ENCODE measurements around a stretch of chr6.

- PRO-cap: no peak
These were observed 77.4 kb downstream of the OLIG3 start for GRCh38 chr6:137416650-137417240.

- PRO-cap: no peak
These were observed 170.0 kb upstream of the OLIG3 start for GRCh38 chr6:137664246-137664499.

- PRO-cap: no peak
These were observed 177.0 kb upstream of the TNFAIP3 start for GRCh38 chr6:137690095-137690387.

DNA sequence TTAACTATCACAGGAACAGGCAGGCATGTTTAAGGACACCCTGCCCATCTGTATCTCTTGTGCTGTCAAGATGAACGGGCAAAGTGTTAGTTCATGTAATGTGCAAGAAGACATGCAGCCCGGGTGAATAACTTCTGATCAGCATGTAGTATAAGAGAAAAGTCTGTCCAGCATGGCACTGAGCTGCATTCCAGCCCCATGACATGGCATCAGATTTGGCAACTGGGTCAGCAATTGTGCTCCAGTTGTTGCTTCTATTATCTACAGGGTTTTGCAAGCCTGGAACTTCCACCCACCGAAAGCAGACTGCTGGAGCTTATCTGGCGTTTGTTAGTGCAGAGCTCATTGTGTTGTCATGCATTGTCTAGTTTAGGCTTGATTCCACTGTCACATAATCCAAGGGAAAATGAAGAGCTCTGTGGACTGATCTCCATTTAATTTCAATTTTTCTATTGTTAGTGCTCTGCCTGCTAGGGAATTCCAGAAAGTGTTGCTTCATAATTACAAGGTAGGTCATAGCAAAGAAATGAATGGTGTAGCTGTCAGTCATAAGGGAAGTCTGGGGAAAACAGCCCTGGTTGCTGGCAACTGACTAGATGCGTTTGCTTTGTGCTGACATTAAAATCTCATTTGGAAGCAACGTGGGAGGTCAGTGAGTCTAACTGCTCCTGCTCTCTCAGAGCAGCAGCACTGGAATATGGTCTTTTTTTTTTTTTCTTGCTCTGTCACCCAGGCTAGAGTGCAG lies 138.2 kb upstream of the TNFAIP3 start:
- PRO-cap: unidirectional peak, plus-strand start at position 621 of the sequence

DNA sequence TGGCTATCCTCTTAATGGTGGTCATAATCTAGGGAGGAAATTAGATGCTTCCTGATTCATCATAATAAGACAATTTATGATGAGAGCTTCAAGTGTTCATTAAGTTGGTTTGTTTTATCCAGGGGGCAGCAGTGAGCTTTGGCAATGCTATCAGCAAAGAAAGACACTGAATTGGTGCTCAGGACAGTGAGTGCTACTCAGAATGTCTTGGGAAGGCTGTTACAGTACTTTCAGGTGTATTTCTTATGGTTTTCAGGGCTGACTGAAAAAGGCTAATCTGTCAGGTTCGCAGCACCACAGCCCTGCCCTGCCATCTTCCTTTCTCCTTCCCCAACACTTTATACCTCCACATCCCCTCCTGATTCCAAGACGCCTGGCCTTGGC lies 67.1 kb upstream of the TNFAIP3 start:
- PRO-cap: no peak

DNA sequence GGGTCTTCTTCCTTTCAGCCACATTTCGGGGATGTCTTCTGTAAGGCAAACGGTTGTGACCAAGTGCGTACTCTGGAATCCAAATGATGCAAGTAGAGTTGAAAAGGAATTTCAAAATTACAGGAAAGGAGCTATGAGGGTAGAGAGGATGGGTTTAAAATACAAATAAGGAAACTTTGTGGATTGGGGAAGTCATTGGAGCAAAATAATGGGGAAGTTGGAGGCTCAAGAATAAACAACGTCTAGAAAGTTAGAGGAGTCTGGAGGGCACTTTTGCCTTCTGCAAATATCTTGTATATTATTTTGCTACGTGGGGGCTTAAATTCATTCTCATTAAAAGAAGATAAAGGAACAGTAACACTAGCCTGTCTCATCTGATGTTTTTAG lies 55.2 kb upstream of the TNFAIP3 start:
- PRO-cap: no peak

- PRO-cap: no peak
These were observed 14.2 kb downstream of the TNFAIP3 start for GRCh38 chr6:137881052-137881904.

- PRO-cap: no peak
These were observed 5.5 kb downstream of the PERP start for GRCh38 chr6:138101686-138102204.

DNA sequence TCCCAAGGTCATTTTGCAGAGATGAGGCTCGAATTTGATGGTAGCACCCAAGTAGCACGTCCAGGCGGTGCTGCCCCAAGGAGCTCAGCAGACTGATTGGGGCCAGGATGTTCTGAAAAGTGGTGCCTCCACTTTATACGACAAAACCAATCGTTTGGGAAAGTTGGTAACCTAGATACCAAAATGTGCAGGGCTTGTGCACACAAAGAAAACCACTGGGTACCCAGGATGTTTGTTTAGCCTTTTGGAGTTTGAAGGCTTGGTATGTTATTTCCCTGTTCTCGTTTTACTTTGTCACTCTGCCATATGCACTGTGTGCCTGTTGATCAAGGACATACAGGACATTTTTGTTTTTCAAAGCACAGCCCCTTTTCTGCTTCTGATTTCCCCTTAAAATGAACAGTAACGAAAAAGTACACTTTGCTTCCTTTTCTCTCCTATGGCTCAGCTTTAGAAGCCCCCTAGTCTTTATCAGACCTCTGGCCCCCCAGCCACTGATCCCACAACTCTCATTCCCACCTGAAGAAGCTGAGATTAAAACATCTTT lies 40.8 kb upstream of the PBOV1 start:
- PRO-cap: no peak

GRCh38 chr6:138571240-138571586 lies 71.9 kb upstream of the NHSL1 start:
- PRO-cap: no peak

DNA sequence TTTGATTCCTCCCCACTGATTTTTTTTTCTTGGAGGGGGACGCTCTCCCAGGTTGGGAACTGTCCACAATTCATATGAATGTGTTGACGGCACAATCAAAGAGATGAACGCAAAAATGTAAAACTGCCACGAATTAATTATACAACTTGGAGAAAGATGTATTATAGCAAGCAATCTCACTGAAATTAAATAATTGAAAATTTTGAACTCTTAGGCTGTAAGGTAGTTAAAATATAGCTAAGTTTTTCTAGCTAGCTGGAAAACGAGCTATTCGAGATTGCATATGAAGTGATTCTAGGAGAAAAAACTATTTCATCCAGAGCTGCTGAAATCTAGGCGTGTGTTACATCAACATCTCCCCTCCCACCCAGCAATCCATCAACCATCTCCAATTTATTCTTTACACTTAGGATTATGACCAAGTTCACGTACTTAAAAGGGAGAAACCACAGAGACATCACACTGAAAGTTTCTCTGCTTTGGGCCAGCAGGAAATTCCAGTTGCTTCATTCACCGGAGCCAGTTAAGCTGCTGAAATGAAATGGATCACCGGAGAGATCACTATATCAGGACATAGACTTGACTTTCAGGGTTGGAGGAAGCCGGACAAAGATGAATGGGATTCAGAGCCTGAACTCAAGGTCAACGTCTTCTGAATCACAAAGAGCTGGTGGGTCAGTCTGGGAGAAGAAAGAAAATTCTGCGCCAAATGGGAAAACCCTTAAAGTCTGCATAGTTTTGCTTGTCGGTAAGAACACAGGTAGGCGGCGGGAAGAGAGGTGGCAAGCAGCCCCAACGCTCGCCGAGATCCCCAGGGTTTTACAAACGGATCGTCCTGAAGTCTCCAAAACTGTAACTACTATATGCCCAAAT lies 82.1 kb upstream of the CCDC28A start:
- PRO-cap: no peak

DNA sequence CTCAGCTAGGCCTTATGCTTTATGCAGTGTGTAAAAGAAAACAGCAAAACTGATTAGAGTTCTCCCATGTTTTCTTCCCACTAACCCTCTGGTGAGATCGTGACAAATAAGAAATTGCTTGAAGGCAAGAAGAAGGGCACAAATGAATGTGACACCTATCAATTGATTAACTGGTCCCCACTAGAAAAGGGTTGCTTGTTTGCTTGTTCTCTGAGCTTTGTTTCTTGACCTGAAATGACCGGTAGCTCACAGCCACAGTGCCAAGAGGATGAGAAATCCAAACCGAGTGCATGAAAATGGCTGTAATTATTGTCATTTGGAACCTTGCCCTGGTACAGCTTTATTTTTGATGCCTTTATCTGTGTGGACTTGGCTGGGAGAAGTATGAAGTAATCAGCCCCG lies 48.1 kb downstream of the ECT2L start:
- PRO-cap: no peak

DNA sequence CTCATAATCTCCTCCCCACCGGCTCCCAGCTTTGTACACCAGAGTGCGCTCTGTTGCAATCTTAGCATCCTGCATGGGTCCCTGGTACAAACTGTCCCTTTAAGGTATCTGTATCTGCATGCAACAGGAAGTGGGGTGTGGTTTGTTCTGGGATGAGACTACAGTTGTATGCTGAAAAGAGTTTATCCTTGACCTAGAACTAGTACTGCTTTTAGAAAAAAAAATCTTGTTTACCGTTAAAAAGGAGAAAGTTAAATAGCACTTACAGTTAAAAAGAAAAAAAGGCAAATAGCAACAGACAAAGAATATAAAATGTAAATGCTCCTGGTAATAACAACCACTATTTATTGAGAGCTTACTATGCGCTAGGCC lies 9.9 kb upstream of the HECA start:
- PRO-cap: no peak

DNA sequence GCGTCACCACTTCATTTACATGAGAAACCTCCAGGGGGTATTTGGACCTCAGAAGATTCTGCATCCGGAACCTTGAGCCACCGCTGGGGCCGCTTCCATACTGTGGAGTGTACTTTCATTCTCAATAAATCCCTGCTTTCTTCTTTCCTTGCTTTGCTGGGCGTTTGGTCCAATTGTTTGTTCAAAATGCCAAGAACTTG lies 1.5 kb upstream of the HECA start:
- PRO-cap: no peak

DNA sequence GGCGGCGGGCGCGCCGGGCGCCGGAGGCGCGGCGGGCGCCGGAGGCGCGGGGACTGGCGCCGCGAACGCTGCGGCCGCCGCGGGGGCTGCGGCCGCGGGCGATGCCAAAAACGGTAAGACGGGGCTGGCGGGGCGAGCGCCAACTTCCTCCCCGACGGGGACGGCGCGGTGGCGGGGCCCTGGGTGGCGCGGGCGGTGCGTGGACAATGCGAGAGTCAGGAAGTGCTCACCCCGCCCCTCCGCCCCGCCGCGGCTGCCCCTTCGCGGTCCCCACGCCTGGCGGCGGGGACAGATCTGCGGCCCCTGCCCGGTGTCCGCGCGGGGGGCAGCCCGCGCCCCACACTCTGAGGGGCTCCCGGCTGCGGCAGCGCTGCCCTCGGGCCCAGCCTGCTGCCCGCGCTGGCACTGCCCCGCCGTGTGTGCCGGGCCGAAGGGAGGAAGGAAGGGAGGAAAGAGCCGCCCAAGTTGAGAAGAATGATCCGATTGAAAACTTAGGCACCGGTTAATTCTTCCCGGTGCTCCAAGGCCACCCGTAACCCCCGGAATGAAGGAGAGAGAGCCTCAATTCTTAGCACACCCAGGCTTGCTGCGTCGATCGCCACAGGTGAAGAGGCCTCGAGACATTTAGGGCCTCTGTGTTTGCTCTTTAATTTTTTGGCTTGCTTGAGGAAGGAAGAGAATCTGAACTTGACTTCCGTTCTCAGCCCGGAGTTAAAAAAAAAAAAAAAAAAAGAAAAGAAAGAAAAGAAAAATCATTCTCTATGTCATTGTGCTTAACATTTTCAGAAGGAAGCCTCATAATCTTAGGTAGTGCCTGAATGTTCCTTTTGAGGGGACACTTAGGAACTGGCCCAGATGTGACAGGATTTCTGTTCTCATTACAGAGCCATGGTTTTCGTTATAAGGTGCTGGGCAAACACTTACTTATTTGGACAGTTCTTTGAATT lies 948 bp downstream of the HECA start:
- PRO-cap: bidirectional peak, plus-strand start at position 825 of the sequence, minus-strand start at position 612 of the sequence

GRCh38 chr6:139238781-139239573 lies 52.8 kb downstream of the TXLNB start:
- PRO-cap: no peak

DNA sequence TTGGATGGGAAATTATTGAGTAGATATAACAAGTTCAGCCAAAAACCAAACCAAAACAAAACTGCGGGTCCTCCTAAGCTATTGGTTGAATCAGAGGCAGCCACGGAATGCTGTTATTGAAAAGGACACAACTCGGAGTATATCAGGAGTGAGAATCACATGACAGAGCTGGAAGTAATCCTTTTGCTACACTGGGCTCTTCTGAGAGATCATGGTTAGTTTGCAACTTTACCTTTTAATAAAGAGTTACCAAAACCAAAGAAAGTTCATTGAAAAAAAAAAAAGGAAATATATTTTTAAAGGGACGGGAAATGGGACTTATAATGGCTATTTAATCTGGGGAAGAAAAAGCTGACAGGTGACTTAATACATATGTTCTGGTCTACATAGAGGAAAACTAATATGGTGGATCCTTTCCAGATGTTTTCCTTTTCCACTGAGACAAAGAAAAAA lies 6.9 kb upstream of the CITED2 start:
- PRO-cap: no peak

DNA sequence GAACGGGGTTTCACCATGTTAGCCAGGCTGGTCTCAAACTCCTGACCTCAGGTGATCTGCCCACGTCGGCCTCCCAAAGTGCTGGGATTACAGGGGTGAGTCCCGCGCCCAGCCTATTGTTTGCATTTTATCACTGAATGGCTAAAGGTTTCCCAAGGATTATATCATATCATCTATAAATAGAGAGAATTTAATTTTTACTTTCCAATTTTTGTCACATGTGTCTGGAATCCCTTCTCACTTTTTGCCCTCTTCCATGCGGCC lies 130.9 kb upstream of the CITED2 start:
- PRO-cap: no peak

GRCh38 chr6:140011570-140011953 lies 637.1 kb upstream of the CITED2 start:
- PRO-cap: no peak

DNA sequence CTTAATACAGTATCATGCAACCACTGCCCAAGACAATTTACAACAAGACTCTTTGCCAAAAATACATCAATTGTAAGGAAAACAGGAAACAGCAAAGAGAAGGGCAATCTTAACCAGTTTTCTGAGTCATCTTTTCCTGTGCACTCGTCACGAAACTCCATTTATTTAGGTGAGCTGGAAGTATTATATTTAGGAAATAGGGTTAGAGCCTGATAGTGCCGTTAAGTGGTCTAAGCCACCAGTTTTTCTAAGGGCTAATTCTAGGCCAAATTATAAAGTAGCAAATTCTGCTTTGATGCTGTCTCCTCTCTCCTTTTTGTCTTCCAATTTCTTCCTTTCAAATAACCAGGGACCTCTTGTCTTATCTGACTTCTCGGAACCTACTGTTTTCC lies 1197.8 kb upstream of the CITED2 start:
- PRO-cap: no peak

Data from left lung (tissue), 1 donor.